Cardiac muscle cell (in vitro differentiated cells and primary cell): ENCODE measurements around a stretch of chr2.

- RAMPAGE, long total RNA, result no peak
Observed at GRCh38 chr2:11208044-11208572, 52.8 kb downstream of the SLC66A3 start.

GRCh38 chr2:11216086-11216287, 60.7 kb downstream of the SLC66A3 start:
- RAMPAGE, long total RNA, result no peak
- RRBS, result no CpG with 5 or more reads among the region's 1 CpG

DNA sequence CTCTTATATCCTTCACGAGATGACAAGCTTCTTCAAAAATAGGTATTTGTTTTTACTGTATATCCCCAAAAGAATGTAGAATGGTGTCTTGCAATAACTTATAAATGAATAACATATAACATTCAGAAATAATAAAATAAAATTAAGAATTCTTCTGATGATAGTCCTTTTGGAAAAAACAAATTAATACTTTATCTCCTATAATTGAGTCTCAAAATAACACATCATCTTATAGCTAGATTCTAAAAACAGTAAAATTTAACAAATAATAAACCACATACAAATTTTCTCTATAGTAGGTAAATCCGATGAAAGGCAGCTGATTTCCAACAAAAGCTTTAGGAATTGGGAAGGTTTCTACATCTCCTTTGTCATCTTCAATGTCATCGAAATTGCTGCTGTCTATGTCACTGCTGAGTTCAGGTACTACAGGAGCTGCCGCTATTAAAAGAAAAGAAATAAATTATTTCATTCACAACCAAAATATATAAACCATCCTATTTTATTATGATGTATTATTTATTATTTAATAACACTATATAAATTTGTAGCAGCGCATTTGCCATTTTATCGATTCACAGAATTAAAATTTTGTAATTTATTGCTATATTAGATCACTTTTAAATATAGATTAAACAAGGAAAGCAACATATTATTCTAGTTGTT, 65.8 kb downstream of the SLC66A3 start:
- RAMPAGE, long total RNA, result no peak
- RRBS, result no CpG with 5 or more reads among the region's 6 CpGs

- RAMPAGE, long total RNA, result no peak
- RRBS, result no CpG with 5 or more reads among the region's 1 CpG
Observed at GRCh38 chr2:11250745-11251449, 93.5 kb downstream of the ROCK2 start.

- RAMPAGE, long total RNA, result no peak
- RRBS, result no CpG with 5 or more reads among the region's 3 CpGs
Observed at GRCh38 chr2:11303779-11304398, 40.5 kb downstream of the ROCK2 start.

DNA sequence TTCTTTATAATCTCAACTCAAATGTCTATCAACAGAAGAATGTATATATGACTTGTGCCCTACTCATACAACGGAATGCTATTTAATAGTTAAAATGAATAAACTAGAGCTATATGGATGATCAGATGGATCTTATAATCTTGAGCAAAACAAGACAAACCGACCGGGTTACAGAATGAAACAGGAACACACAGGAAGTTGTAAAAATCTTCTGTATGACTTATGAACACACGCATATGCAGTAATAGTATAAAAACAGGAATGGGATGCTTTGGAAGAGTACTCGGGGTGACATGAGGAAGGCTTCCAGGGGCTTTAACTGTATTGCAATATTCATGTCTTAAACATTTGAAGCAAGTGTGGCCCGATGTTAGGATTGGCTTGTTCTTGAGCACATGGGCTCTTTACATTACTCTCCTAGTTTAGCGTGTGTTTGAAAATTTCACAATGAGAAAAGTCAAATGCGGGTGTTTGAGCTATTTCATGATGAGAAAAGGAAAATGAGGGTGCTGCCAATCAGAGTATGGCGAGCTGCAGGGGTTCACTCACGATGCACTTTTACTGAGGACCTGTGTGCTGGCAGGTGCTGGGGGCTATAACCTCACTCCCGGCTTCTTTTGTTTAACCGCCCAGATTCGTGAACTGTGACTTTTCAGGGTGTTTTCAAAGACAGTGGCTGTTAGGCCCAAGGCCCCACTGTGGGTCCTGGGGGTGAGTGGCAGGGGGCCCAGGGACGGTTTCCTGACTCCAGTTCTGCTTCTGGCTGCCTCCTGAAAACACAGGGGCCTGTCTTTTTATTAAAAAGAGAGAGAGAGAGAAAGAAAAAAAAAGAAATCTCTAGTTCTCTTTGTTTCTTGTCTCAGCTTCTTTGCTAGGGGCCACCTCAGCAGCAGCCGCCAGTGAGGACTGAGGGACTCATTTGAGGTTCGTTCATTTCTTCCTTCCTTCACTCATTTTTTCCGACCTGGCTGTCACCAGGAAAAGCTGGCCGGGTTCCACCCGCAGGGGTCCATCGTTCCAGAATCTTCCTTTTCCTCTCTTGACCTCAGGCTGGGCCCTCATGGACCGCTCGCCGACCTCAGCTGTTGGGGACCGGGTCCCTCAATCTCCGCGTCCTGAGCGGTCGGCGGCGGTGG, 15.2 kb upstream of the E2F6 start:
- RAMPAGE, long total RNA, result no peak
- RRBS, result 30% methylated on average over 13 of the region's 30 CpGs

- RAMPAGE, long total RNA, result no peak
- RRBS, result 60% methylated on average over 1 of the region's 14 CpGs
Observed at GRCh38 chr2:11726222-11726971, 20.0 kb upstream of the LPIN1 start.

GRCh38 chr2:11757150-11757715, 10.8 kb downstream of the LPIN1 start:
- RAMPAGE, long total RNA, result no peak
- RRBS, result no CpG with 5 or more reads among the region's 6 CpGs

DNA sequence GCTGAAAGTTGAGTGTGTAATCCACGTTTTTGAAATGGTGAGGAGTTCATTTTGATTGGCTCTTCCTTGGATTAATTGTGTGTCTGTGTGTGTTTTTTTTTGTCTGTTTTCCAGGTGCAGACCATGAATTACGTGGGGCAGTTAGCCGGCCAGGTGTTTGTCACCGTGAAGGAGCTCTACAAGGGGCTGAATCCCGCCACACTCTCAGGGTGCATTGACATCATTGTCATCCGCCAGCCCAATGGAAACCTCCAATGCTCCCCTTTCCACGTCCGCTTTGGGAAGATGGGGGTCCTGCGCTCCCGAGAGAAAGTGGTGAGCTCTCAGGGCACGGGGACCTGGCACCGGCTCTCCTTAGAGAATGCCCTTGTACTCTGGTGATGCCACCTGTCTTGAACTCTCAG, 19.0 kb downstream of the LPIN1 start:
- RAMPAGE, long total RNA, result no peak
- RRBS, result no CpG with 5 or more reads among the region's 12 CpGs

- RAMPAGE, long total RNA, result no peak
- RRBS, result no CpG with 5 or more reads among the region's 3 CpGs
Observed at GRCh38 chr2:12155648-12156188, 409.3 kb downstream of the LPIN1 start.

GRCh38 chr2:12176863-12177547, 430.6 kb downstream of the LPIN1 start:
- RAMPAGE, long total RNA, result no peak
- RRBS, result no CpG with 5 or more reads among the region's 9 CpGs

- RAMPAGE, long total RNA, result no peak
- RRBS, result no CpG with 5 or more reads among the region's 5 CpGs
Observed at GRCh38 chr2:12486015-12486619, 230.6 kb upstream of the TRIB2 start.

DNA sequence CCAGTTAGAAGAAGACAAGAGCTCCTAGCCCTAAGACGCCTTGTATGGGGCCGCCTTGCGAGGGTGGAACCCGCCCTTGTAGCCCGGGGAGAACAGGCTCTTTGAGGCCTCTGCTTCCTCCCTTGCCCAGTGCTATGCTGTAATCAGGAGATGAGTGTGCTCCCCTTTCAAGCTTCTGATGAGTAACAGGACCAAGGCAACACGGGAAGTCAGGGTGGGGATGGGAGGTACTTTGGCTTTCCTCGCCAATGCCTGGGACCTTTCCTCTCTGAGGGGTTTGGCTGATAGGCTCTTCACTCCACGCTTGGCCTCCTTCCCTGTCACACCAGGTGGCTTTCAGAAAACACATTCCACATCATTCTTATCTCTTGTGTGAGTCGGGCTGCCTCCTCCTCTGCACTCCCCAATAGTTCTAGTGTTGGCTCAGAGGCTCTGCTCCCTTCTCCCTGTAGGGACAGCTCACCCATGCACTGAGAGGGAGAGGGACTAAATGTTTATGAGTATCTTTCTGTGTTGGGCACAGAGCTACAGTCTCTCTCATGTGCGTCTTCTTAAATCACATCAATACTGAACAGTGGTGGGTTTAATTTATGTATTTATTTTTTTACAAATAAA, 223.6 kb upstream of the TRIB2 start:
- RAMPAGE, long total RNA, result no peak
- RRBS, result 12% methylated on average over 4 of the region's 10 CpGs

- RAMPAGE, long total RNA, result no peak
- RRBS, result no CpG with 5 or more reads among the region's 1 CpG
Observed at GRCh38 chr2:12604393-12604823, 112.3 kb upstream of the TRIB2 start.

- RAMPAGE, long total RNA, result no peak
- RRBS, result no CpG with 5 or more reads among the region's 8 CpGs
Observed at GRCh38 chr2:12675821-12676247, 40.9 kb upstream of the TRIB2 start.

DNA sequence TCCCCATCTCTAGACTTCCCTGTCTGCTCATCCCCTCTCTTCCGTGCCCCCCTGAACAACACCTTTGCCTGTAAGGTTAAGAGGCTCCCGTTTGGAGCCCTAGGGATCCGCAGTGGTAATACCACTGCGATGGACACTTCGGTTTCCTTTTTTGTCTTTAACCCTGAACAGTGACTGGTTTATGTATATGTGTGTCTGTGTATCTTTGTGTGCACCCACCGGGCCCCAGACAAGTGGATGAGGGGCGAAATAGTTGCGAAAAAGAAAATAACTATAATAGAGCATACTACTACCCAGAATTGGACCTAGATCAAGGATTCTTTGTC, 2.5 kb downstream of the TRIB2 start:
- RAMPAGE, long total RNA, result no peak
- RRBS, result no CpG with 5 or more reads among the region's 8 CpGs

DNA sequence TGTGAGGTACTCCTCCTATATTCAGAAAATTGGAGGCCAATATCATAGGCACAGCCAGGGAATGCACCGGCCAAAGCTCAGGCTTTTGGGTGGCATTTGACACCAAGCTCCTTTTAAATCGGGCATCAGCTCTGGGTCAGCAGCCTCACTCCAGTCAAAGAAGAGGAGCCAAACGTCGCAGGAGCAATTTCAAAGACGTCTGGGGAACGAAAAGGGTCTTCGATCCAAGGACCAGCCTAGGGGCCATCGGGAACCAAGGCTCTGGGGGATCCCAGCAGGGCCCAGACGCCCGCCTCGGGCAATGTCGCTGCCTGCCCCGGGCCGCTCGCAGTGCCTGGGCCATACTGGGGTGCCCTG, 571 bp upstream of the LRATD1 start:
- RAMPAGE, long total RNA, result no peak
- RRBS, result no CpG with 5 or more reads among the region's 15 CpGs

DNA sequence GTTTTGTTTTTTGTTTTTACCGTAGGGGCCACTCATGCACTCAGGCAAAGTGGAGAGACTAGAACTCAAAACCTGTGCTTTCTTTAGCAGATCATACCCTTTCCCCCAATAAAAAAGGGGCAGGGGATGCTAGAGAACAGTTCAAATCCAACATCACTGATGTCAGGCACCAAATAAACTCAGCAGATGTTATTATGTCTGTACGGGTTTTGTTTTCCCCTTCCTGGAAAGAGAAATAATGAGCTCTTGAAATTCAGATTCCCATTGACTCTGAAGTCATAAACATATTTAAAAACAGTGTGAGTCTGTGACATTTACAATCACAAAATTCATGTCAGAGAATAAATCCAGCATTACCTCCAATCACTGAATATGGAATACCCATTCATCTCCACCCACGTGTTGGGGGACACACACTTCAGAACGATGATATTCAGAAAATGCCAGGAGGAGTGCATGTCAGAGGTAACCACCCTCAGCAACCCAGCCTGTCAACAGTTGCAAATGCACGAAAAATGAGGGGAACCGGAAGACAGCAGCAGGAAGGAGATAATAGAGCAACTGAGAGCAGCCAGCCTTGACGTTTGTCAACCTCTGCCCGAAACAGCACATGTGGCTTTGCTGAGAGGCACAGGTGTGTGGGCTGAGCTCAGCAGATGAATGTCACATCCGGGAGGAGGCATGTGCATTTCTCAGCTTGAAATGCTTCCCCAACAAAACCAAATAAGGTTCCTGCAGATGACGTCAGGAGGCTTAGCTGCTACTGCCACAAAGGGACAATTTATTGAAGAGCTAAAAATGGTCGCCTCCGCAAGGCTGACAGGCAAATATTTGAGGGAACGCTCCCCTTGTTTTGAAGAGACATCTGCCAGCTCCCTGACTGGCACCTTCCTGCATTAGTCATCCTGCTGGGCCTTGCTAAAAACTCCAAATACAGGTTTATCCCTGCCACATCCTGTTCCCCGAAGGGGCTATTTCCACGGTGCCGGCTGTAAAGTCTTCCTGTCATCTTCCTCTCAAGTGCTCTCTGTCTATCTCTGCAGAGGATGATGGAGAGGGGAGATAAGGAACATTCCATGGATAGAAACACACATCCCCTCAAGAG, 419.1 kb downstream of the NBAS start:
- RAMPAGE, long total RNA, result no peak
- RRBS, result no CpG with 5 or more reads among the region's 16 CpGs

- RAMPAGE, long total RNA, result no peak
- RRBS, result no CpG with 5 or more reads among the region's 12 CpGs
Observed at GRCh38 chr2:15169365-15170260, 391.5 kb downstream of the NBAS start.

GRCh38 chr2:15747696-15748174, 156.1 kb downstream of the DDX1 start:
- RAMPAGE, long total RNA, result no peak
- RRBS, result no CpG with 5 or more reads among the region's 9 CpGs